Caco-2 (cell line): ENCODE measurements around a stretch of chr17.

GRCh38 chr17:68515334-68515783 is 3.1 kb downstream of the PRKAR1A start:
- PRO-cap = no peak
- RRBS = no CpG with 5 or more reads among the region's 8 CpGs

DNA sequence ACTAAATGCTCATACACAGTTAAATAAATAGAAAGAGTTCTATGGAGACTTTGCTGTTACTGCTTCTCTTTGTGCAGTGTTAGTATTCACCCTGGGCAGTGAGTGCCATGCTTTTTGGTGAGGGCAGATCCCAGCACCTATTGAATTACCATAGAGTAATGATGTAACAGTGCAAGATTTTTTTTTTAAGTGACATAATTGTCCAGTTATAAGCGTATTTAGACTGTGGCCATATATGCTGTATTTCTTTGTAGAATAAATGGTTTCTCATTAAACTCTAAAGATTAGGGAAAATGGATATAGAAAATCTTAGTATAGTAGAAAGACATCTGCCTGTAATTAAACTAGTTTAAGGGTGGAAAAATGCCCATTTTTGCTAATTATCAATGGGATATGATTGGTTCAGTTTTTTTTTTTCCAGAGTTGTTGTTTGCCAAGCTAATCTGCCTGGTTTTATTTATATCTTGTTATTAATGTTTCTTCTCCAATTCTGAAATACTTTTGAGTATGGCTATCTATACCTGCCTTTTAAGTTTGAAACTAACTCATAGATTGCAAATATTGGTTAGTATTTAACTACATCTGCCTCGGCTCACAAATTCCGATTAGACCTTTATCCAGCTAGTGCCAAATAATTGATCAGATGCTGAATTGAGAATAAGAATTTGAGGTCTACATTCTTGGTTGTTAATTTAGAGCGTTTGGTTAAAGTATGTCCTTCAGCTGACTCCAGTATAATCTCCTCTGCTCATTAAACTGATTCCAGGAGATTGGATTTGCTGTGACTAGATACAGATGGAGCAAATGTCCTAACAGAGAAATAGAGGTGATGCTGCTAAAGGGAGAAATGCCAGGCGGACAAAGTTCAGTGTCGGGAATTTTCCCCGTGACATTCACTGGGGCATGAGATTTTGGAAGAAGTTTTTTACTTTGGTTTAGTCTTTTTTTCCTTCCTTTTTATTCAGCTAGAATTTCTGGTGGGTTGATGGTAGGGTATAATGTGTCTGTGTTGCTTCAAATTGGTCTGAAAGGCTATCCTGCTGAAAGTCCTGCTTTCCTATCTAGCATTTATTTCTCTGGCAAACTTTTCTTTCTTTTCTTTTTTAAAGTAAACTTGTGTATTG is 18.8 kb downstream of the PRKAR1A start:
- PRO-cap = no peak
- RRBS = no CpG with 5 or more reads among the region's 7 CpGs

- PRO-cap = no peak
- RRBS = no CpG with 5 or more reads among the region's 3 CpGs
These were observed 21.5 kb downstream of the FAM20A start for GRCh38 chr17:68579674-68580006.

GRCh38 chr17:68794556-68795505 is 160.4 kb downstream of the ABCA8 start:
- PRO-cap = no peak
- RRBS = no CpG with 5 or more reads among the region's 7 CpGs

DNA sequence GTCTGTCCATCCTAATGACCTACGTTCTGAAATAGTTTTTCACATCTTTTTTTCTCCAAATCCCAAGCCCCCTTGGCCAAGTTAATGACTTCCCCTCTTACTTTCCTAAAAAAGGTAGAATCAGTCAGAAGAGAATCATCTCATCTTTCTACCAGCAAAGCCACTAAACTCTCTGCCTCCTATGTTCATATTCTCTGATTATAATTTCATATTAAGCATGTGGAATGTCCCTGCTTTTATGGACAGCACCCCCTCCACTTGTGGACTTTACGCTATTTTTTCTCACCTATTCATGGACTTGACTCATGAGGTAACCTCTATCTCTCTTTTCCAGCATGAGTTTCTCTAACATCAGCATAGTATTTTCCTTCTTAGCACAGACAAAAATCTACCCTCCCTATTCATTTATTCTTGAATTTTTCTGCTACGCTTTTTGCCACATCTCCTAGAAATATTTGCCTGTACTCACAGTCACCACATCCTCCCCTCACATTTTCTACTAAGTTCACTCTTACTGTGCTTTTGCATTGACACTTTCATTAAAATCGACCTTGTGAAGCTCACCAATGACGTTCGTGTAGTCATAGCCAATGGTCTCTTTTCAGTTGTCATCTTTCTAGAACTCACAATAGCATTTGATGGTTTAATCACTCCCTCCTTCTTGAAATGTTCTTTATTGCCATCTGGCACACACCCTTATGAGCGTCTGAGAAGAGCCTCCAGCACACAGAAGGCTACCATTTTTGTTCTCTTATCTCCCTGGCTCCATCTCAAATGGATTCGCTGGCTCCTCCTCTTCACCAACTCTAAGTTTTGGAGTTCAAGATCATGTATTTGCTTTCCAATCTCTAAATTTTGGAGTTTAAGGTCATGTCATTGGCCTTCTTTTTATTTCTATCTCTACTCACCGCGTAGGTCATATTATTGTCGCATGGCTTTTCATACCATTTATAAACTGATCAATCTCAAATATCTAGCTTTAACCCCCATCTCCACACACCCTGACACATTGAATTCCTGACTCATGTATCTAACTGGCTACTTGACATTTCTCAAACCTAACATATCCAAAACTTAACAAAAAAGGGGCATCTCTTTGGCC is 39.7 kb upstream of the ABCA8 start:
- PRO-cap = no peak
- RRBS = no CpG with 5 or more reads among the region's 11 CpGs

DNA sequence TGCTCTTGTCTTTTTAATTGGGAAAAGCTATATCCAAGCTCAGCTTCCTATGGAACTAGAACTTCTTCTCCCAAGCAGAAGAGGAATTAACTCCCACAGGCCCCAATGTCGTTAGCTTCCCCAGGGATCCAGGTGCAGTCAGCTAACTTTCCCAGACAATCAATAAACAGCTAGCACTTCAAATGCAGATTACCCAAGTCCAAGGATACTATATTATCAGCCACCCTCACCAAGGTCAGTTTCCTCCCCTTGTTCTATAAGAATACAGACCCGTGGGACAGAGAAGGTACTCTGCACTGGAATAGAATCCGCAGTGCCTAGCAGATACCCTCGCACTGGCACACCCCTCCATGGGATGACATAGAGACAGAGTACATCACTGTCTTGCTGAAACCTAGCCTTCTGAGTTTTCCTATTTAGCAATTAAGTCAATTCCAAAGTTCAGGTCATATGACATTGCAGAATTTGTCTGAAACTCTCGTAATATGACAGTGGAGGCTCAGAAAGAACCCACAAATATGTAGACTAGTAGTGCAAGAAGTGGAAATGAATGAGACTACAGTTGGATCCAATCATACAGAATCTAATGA is 39.9 kb upstream of the ABCA10 start:
- PRO-cap = bidirectional peak, plus-strand start at position 483 of the sequence, minus-strand start at position 360 of the sequence
- RRBS = no CpG with 5 or more reads among the region's 5 CpGs

GRCh38 chr17:69322971-69323828 is 3.7 kb downstream of the ABCA5 start:
- PRO-cap = no peak
- RRBS = no CpG with 5 or more reads among the region's 5 CpGs

- PRO-cap = no peak
- RRBS = no CpG with 5 or more reads among the region's 14 CpGs
These were observed 86.9 kb downstream of the MAP2K6 start for GRCh38 chr17:69501206-69501907.

DNA sequence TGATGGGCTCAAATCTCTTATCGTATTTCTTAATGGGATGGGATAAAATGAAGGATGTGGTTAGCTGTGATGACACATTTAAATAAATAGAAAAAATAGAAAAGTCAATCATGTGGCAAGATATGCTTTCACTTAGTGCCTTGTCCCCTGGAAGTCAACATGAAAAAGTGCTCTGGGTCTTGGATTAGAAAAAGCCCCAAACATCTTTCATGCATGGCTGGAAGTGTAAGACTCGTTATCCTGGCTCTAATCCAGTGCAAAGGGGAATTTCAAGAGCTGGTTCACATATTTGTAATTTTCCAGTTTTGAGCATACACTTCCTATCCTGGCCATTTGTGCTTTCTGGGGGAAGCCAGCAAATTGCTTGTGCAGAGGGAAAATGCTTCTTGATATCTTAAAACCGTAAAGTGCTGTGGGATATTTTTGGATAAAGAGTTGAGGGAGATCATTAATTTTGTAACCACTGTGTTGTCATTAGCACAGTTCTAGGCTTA is 160.9 kb downstream of the MAP2K6 start:
- PRO-cap = no peak
- RRBS = no CpG with 5 or more reads among the region's 3 CpGs

DNA sequence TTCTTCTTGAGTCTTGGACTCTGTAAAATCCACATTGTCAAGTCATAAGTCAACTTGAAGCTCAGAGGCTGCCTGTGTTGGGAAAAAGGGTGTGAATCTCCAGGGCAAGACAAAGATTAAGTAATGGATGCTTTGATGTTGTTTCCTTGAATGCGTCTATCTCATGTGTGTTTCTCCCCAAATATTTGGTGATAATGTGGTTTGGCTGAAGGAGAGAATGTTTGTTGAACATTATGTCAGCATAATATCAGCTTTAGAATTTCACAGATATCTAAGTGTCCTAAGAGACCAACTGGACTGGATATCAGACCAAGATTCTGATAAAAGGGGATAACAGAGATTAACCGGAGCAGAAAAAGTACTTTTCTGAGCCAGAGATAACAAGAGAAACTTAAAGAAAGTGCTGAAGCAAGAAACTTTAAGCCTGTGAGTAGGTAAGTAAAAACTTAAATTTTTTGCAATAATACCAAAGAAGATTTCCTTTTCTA is 24.0 kb upstream of the KCNJ16 start:
- PRO-cap = no peak
- RRBS = no CpG with 5 or more reads among the region's 2 CpGs

GRCh38 chr17:70391201-70391652 is 221.9 kb downstream of the KCNJ2 start:
- PRO-cap = no peak

DNA sequence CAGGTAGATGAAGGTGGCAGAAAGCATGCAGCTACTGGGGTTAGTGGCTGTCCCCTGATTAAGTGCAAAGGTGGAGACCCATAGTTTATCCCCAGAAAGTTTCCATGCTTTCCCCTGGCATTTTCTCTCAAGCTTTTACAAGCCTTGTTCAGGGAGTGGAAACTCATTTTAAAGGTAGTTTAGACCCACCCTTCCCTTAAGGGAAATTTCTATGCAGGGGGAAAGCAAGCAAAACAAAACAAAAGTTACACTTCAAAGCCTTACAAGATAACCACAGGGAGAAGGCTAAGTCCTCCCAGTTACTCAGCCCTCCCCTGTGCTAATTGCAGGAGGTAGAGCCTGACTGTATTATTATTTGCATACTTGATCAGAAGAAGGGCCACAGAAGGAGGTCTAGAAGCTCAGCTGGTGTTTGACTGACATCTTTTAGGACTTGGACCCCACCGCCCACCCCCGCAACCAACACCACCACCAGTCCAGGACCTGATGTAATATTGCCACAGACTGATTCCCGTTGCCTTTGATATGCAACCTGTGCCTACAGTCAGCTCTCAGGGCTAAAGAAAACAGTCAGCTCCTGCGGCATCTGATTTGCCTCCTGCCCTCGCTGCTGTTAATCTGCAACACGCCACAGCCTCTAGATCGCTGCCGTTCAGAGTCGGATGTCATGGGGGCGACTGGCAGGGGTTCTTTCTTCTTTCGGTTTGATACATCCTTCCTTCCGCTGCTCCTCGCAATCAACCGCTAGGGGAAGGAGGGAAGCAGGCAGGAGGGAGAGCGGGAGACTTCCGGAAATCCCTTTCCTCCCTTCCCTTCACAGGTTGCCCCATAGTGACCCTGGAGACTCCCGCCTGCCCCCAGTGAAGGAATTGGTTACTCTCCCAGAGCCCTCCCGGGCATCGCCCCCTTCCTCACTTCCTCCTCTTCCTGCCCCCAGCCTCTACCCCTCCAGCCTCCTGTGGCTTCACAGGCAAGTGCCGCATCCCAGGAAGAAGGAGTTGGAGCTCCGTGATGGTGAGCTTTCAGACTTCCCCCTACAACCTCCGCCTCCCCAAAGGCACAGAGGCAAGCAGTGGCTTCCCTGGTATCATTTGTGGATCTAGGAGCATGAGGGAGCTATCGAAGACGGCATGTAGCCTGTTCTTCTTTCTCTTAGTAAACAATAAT is 90.6 kb upstream of the SOX9 start:
- PRO-cap = no peak
- RRBS = 37% methylated on average over 2 of the region's 24 CpGs

DNA sequence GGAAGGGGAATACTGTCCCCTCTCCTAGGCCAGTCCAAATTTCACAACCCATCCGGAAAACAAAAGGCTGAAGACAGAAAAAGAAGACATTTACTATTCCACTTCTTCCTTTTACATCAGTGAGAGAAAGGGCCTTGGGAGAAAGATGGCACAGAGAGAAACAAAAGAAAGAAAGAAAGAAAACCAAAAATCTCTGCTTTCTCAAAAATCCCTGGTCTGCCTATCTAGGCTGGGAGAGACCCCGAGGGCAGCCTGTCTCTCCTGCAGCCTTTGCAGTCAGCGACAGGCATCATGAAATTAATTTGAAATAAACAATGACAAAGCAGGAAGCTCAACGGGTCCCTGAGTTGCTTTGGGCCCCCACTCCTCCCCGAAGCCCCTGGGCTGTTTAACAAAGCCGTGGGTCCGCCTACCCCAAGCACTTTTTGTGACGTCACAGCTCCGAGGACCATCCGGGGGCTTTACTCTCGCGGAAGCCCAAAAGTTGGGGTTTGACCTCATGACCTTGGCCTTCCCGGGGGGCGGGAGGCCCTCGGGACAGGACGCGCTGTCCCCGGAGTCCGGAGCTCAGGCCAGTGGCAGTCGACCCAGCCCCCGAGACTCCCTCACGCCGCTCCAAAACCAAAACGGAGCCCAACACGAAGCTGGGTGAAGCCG is 5.3 kb upstream of the SOX9 start:
- PRO-cap = no peak
- RRBS = 94% methylated on average over 13 of the region's 26 CpGs

GRCh38 chr17:72122338-72122935 is 1.6 kb downstream of the SOX9 start:
- PRO-cap = no peak
- RRBS = no CpG with 5 or more reads among the region's 38 CpGs

DNA sequence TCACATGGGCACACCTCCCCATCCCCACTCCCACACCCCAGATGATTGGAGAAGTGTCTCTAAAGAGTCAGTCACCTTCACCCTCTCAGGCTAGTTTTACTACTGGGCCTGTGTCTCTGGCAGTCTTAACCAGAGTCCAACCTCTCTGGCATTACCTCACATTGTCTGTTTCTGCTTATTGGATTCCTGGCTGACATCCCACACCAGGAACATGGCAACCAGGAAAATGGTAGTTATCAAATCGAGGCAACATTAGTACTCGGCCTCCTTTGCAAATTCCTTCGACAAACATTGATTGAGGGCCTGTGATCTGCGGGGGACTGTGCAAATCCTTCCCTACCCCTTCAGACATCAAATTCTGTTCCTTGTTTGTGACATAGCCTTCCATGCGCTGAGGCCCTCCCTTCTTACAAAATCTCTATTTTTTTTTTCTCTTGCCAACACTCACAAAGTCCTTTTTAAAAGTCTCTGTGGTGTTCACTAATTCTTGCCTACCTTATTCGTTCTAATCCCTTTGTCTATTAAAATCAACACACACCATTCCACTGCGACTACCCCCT is 6.4 kb downstream of the SOX9 start:
- PRO-cap = no peak
- RRBS = no CpG with 5 or more reads among the region's 7 CpGs

DNA sequence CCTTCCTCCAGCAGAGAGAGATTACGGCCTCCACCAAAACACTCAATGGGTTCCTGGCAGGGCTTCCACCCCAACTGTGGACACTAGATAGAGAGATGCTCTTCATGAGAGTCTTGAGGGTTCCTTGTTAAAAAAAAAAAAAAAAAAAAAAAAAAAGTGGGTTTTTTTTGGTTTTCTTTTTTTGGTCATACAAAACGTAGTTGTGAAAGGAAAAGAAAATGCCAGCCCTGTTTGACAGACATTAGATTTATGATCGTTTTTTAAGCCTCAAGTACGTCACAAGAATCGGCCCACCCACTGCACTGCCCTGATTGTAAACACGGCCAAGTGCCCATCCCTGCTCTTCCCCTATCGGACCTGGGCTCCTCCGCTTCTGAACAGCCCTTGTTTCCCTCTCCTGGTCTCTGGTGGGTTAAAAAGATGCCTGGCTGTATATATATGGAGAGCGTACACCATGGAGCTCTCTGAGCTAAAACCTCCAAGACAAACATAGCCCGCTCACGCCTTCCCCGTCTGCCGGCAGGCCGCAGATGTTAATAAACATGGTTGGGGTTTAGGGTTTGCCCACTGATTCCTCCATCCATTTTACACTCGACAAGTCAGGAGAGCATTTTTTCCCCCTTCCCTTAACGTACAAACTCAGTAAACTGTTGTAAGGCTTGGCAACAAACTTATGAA is 325.7 kb downstream of the SOX9 start:
- PRO-cap = no peak
- RRBS = no CpG with 5 or more reads among the region's 16 CpGs

DNA sequence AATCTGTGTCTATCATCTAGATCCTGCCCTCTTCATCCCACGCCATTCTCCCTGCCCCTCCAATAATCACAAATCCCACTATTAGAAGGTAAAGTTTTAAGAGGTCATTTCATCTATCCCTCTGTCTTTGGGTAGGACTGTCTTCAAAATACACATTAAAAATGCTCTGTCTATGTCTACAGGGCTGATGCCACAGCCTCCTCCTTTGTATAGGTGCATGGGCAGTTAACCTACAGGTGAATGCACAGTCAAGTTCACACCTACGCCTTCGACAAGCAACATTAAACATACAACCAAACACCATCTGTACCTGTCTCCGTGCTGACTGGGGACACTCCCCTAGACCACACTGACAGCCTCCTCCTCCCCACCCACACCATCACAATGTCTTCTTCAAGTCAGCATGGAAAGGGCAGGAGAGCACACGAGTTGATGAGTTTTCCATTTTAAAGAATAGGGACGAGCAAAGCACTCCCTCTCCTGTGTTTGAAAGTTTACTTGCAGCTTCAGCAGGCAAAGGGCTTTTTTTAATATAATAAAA is 367.7 kb downstream of the SOX9 start:
- PRO-cap = no peak
- RRBS = no CpG with 5 or more reads among the region's 6 CpGs

- PRO-cap = no peak
- RRBS = 95% methylated on average over 4 of the region's 23 CpGs
These were observed 381.0 kb downstream of the SOX9 start for GRCh38 chr17:72501668-72502430.

- PRO-cap = no peak
- RRBS = no CpG with 5 or more reads among the region's 8 CpGs
These were observed 409.4 kb downstream of the SOX9 start for GRCh38 chr17:72530000-72530922.

DNA sequence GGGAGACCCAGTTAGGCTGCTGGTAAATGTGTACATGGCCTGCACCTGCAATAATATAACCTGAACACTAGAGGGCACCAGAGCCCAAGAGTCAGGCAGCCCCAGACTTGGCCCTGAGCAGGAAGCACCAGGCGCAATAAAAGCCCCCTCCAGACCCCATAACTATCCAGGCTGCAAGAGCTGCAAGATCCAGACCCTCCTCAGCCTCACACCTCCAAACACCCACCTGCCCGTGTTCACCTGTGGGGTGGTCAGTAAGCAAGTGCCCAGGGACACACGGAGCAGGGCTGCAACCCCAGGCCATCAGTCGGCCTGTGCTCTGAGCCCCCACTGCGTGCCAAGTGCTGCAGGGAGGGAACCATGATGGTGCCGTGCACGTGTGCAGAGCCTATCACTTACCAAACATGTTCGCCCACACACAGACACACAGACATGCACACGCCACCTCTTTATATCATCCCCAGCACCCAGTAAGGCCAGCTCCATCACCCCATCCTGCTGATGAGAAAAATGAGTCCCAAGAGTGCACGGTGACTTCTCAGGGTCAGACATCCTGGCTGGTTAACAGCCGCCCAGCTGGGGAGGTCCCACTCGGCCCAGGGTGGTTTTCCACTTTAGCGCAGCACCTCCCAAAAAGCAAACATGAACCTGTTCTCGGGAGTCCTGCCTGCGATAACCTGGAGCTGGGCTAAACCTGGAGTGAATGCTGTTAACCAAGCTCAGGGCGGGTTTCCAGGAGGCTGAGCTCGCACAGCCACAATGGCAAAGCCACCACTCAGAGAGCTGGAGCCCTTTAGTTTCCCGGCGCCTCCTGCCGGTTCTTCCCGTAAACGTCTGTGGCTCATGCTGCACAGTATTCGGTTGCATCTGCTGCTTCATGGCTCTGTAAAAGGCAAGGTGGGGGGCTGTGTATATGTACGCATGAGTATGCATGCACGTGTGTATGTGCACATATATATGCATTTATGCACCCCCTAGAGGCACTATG is 439.8 kb downstream of the SOX9 start:
- PRO-cap = no peak
- RRBS = no CpG with 5 or more reads among the region's 25 CpGs